Adrenal gland (tissue), 7 donors: ENCODE results near the gene DPP4.

DNA sequence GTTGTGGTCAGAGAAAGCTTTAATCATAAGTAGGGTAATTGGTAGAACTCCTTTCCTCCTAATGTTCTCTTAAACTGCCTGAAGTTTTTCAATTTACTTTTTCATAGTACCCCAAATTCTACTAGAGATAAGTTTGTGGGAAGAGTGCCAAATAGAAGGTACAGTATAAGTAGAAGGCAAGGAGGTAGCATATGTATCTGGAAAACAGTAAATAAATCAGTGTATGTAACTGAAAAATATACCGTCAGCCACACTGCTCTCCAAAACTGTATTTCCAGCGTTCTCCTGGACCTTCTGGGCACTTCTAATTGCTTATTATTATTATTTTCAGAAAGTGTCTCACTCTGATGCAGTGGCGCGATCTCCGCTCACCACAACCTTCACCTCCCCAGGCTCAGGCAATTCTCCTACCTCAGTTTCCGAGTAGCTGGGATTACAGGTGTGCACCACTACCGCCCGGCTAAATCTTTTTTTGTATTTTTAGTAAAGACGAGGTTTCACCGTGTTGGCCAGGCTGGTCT is 6.4 kb downstream of the MARCHF7 start:
- PRO-cap, 3 experiments = no peak in any of the 3 experiments
- RAMPAGE, long total RNA, 4 experiments = no peak in any of the 4 experiments
- RRBS = no CpG with 5 or more reads among the region's 10 CpGs

DNA sequence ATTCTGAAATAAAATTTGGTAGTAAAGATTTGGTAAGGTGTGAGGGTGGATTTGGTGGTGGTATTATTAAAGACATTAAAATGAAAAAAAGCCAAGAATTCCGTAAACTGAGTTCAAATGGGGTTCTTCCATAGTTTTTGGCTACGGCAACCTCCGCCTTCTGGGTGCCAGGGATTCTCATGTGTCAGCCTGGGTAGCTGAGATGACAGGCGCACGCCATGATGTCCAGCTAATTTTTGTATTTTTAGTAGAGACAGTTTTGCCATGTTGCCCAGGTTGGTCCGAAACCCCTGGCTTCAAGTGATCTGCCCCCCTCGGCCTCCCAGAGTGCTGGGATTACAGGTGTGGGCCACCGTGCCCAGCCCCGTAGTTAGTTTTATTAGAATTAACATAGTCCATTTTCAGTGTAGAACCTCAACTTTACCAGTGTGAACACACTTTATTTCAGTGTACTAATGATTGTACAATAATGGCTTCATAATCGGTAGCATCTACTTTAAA is 25.0 kb downstream of the CD302 start:
- PRO-cap, 3 experiments = no peak in any of the 3 experiments
- RAMPAGE, long total RNA, 4 experiments = no peak in any of the 4 experiments
- RRBS = no CpG with 5 or more reads among the region's 10 CpGs

GRCh38 chr2:159904047-159904632 is 416 bp downstream of the LY75 start:
- PRO-cap, 3 experiments = no peak in any of the 3 experiments
- RAMPAGE, long total RNA, 4 experiments = no peak in any of the 4 experiments
- RRBS = 12% methylated on average over 11 of the region's 43 CpGs

DNA sequence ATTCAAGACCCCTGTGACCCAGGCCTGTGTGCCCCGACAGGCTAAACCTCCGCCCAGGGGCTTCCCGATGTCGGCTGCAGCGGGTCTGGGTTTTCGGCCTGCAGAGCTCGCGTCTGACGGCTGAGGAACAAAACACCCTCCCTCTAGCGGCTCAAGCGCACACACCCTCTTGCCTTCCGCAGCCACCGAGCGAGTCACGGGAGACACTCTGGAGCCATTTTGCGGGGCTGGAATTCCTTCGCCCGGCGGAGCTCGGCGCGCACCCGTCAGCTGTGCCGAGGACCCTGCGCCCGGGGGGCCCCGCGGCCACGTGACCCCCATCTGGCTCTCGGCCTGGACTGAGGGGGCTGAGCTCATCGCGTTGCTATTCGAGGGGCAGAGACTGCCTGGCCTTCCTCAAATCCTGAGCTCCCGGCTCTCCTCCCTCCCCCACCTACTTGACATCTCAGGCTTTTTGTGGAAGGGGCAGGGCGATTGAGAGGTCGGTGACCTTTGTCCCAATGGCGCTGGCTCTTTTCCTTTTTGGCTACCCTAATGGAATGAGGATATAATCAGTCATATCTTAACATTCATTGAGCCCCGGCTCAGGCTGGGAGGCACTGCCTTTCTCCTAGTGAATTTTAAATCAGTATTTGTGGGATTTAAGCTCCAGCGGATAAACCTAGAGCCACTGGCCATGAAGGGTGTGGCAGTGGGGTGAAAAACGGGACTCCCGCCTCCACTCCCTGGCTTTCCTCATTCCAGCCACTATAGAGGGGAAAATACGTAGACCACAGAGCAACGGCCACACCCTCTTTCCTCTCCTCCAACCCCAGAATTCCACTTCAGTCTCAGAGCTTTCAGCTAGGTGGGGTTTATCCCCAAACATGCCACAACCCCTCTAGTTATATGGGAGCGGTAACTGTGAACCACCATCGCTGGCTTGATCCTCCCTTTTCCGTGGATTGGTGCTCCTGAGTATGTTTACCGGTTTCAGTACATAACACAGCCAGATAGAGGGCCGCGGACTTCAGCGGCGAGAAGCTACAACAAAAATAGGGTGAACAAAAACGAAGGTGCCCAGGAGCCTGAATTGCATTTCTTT is 70.3 kb upstream of the ITGB6 start:
- PRO-cap, 3 experiments = peak in 3 of 3 experiments; most common plus-strand start position 202 of the sequence (in 2); most common minus-strand start position 435 of the sequence (in 2)
- RAMPAGE, long total RNA, 4 experiments = start-site peak on the minus strand in 3 of 4 experiments, centred at positions 294 to 420 of the sequence, 12 to 219 reads per replicate
- RRBS = 2% methylated on average over 10 of the region's 52 CpGs

DNA sequence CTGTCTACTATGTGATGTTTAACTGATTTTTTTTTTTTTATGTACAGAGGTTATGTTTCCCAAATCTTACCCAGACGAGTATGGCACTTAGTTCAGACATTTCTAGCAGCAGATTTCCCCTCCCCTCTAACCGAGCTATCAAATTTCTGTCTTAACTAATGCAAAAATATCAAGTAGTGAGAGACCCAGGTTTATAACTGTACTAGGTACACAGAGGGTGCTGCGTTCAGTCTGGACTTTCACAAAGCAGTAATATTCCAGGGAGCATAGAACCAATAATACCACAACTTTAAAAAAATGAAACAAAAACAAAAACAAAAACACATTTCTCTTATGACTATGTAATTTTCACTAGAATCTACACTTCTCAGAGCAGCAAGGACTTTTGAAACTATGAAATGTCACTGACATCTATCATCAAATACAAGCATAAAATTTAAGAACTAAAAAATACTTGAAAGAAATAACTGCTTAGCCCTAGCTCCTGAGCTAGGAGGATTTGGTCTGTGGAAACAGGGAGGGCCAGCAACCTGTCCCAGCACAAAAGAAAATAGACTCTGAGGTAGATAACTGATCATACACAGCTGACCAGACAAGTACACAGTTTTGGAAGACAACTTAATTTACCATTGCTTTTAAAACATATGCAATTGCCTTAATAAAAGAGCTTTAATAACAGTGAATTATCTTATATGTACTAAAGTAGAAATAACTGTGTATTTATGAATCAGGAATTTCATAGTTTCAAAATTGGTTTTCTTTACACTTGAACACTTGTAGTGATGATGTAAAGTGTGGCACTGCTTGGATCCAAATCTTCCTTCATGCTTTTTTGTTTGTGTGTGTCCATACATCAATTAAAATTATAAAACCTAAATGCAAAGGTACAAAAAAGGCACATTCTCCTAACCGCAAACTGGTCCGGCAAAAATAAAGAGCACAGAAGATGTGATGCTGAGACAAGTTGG is 72.7 kb upstream of the ITGB6 start:
- PRO-cap, 3 experiments = no peak in any of the 3 experiments
- RAMPAGE, long total RNA, 4 experiments = no peak in any of the 4 experiments
- RRBS = no CpG with 5 or more reads among the region's 5 CpGs

- PRO-cap, 3 experiments = no peak in any of the 3 experiments
- RAMPAGE, long total RNA, 4 experiments = no peak in any of the 4 experiments
- RRBS = no CpG with 5 or more reads among the region's 4 CpGs
These were observed 2.6 kb downstream of the RBMS1 start for GRCh38 chr2:160491028-160491423.

- PRO-cap, 3 experiments = no peak in any of the 3 experiments
- RAMPAGE, long total RNA, 4 experiments = no peak in any of the 4 experiments
- RRBS = no CpG with 5 or more reads among the region's 5 CpGs
These were observed 203.6 kb upstream of the TANK start for GRCh38 chr2:160956611-160956992.

- PRO-cap, 3 experiments = peak in 3 of 3 experiments; most common plus-strand start chr2:161136963 (in 3)
- RAMPAGE, long total RNA, 4 experiments = start-site peak on the plus strand in 2 of 4 experiments, at chr2:161136893-161136969 at its widest, 85 to 104 reads per replicate
- RRBS = no CpG with 5 or more reads among the region's 5 CpGs
These were observed 23.5 kb upstream of the TANK start for GRCh38 chr2:161136451-161137375.

DNA sequence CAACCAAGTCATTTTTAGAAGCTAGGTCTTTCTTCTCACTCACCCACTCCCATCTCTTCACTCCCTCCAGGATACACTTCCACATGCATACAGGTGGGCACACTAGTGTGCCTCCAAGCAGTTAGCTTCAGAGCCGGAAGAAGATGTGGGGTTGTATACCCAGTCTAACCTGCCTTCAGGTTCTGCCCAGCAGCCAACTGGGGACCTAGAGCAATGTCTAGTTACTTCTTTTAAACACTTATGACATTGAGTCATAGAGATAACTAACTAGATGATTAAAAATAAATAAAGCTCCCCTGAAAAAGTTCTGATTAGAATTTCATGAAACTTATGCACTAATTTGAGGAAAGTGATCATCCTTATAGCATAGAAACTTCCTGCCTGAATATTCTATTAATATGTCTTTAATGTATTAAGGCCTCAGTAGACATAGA is 21.7 kb upstream of the TANK start:
- PRO-cap, 3 experiments = no peak in any of the 3 experiments
- RAMPAGE, long total RNA, 4 experiments = no peak in any of the 4 experiments
- RRBS = no CpG with 5 or more reads among the region's 1 CpG

DNA sequence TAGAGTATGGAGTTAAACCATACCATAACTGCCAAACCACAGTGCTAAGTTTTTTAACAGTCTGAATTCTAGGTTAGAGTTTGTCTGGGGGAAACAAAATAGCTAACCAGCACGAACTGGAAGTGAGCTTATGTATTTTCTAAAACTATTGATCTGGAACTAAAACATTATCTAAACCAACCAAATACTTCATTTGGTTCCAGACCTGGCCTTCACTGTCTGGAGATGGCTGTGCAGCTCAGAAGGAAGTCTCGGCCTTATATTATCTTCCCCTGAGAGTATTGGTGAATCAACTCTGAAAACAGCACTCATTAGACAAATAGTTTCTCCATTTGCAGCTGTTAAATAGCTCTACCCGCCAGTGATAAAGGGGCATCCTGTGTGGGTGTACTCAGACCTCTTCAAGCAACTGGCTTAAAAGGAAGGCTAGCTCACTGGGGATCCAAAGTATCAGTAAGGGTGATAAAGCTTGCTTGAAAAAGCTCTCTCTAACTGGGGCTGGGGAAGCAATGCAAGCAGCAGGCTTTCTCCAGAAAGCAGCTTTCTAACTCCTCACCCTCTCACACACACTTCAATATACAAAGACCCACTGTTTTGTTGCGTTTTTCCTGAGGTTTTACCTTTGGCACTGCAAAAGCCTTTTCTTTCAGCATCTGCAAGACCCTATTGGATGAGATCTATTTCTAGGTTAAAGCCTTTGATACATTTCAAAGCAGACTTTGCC is 65.0 kb upstream of the PSMD14 start:
- PRO-cap, 3 experiments = no peak in any of the 3 experiments
- RAMPAGE, long total RNA, 4 experiments = no peak in any of the 4 experiments
- RRBS = no CpG with 5 or more reads among the region's 4 CpGs

- PRO-cap, 3 experiments = no peak in any of the 3 experiments
- RAMPAGE, long total RNA, 4 experiments = no peak in any of the 4 experiments
- RRBS = no CpG with 5 or more reads among the region's 12 CpGs
These were observed 1.3 kb downstream of the SLC4A10 start for GRCh38 chr2:161625519-161625880.

DNA sequence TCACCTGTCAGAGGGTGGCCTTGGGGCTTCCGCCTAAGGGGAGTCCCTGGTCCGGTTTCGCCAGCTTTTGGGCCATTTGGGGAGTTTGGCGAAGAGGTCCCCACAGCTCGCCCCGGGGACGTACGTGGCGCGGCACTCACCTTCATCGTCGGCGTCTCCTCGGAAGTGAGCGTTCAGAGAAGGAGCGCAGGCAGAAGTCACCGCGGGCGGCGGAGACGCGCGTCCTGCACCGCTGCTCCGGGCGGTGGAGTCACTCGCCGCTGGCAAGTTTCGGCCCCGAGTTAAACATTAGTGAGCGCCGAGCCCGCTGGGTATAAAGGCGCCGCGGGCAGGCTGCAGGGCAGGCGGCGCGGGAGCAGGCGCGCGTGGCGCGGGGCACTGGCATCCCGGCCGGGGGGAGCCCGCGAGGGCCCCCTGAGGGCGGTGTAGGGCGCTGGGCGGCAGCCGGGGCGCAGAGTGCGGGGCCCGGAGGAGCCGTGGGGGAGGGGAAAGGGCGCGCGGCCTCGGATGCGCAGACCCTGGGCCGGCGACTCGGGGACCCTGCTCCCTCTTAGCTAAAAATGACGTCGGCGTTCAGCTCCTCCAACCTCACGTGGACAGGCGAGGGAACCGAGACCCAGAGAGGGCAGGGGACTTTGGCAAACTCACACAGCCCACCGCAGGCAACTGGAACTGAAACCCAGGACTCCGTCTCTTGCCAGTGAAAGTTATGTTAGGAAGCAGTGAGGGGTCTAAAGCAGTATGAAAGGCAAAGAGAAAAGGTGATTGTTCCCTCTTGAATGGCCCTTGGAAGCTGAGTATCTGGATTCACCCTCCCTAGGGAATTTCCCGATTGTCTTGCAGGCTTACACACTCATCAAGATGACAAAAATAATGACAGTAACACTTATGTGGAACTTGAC is at the start of gene DPP4:
DPP4 (minus strand) TSS at position 380 of the 902 bp plus-strand sequence.
- PRO-cap, 3 experiments = peak in 3 of 3 experiments; most common plus-strand start position 343 of the sequence (in 2); most common minus-strand start position 167 of the sequence (in 3)
- RAMPAGE, long total RNA, 4 experiments = start-site peak on the minus strand in 1 of 4 experiments, centred at position 280 of the sequence, 359 reads per replicate
- RRBS = 2% methylated on average over 20 of the region's 73 CpGs

DNA sequence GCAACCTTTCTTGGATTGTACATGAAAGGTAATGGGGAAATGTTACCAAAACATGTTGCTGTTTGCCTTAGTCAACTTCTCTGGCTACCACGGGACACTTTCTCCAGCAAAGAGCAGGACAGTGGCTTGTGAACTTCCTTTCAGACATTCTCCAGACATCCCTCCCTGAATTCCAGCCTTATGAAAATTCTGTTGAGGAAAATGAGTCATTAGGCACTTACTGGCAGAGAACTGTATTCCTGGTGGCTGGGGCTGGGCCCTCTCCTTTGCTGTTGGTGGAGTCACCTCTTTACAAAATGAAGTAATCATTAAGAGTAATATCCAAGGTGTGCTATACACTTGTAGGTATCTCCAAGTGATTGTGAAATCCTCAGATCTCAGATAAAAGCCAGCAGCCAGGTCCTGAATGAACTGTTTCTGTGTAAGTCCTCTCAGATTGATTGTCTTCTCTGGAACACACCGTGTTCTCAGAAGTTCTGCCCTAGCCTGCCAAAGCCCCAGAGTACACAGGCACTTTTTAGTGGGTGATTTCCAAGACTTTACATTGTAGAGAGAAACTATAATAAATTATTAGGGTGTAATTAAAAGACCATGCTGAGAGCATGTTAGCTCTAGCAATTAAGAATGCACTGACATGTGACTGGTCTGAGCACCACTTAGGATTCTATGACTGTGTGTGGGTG is 1.4 kb upstream of the FAP start:
- PRO-cap, 3 experiments = no peak in any of the 3 experiments
- RAMPAGE, long total RNA, 4 experiments = no peak in any of the 4 experiments
- RRBS = no CpG with 5 or more reads among the region's 2 CpGs

DNA sequence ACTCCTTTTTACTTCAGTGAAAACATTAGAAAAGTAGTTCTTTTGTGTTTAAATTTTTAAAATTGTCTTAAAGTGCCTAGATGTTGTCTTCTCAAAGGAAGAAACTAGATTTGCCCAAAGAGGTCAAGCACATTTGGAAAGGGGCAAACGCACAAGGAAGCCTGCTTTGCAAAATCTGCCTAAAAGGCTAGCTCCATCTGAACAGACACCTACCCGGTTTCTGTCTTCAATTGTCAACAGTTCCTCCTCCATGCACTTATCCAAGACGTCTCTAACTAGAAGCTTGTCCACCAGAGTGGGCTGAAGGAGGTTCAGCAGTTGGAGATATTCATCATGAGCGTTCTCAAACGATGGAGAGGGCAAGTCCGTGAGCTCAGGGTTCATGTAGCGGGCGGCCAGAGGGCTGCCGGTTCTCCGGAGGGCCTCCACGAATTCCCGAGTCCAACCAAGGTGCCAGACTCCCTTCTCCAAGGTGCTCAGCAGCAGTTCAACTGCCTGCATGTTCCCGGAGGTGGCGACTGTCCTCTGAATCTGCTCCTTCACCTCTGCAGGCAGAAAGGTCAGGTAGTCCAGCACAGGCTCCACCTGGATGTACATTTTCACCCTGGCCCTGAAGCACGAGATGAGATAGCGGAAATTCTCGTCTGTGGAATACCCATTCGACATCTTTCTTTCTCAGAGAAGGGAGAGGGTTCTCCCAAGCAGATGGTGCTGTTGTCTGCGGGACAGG is 677 bp downstream of the IFIH1 start:
- PRO-cap, 3 experiments = peak in 3 of 3 experiments; most common plus-strand start position 383 of the sequence (in 3); most common minus-strand start position 434 of the sequence (in 1)
- RAMPAGE, long total RNA, 4 experiments = no peak in any of the 4 experiments
- RRBS = 2% methylated on average over 4 of the region's 19 CpGs

DNA sequence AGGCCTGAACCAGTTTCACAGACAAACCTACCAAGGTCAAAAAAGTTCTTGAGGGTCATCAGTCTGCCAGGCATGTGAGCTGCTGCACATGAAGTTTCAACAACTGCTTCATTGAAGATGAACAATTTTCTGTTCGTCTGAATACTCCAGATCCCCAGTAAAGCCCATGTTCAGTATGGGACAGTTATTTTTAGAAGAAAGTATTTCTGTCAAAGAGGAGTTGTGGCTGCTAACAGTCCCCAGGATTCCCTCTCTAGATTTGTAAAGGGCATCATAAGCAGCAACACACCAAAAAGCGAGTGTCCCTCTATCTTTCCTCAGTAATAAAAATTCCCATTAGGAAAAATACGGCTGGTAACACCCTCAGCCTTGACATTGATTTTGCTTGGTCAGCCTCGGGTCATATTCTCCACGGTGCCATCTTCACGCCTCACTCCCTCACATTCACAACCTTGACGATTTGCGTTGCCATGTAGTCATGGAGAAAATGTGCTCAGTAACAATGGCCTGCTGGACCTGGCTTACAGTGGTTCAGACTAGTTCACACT is 151.7 kb downstream of the KCNH7 start:
- PRO-cap, 3 experiments = no peak in any of the 3 experiments
- RAMPAGE, long total RNA, 4 experiments = no peak in any of the 4 experiments
- RRBS = no CpG with 5 or more reads among the region's 8 CpGs

DNA sequence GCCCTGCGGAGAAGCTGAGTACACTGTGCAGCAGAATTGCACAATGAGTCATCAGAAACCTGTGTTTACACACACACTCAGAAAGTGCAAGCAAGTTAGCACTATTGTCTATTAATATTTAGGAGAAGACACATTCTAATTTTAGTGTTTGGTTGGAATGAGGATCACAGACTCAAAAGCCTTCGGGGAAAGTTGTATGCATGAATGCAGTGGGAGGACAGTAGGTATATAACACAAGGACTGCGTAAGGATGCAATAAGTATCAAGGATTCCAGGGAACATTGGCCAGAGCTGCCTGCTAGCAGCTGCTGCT is 128.2 kb downstream of the KCNH7 start:
- PRO-cap, 3 experiments = no peak in any of the 3 experiments
- RAMPAGE, long total RNA, 4 experiments = no peak in any of the 4 experiments
- RRBS = no CpG with 5 or more reads among the region's 3 CpGs

DNA sequence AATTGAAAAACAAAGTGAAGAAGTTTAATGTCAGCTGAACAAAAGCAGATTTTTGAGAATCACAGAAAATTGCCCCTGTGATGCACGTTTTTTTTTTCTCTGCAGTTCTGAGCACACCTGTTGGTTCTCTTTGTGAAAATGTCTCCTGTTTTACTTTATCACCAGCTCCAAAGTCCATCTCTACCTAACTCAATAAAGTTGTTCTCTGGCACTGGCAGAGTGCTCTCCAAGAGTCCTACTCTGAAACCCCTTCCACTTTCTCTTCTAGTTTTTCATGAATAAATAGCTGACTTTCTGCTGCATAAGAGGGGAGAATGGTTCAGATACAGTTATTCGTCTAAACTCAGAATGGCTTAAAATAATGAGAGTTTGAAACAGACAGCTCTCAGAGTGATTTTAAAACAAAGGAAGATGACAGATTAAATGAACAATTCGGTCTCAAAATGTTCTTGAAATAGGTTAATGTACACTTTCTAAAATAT is 126.3 kb downstream of the KCNH7 start:
- PRO-cap, 3 experiments = no peak in any of the 3 experiments
- RAMPAGE, long total RNA, 4 experiments = no peak in any of the 4 experiments
- RRBS = no CpG with 5 or more reads among the region's 3 CpGs

DNA sequence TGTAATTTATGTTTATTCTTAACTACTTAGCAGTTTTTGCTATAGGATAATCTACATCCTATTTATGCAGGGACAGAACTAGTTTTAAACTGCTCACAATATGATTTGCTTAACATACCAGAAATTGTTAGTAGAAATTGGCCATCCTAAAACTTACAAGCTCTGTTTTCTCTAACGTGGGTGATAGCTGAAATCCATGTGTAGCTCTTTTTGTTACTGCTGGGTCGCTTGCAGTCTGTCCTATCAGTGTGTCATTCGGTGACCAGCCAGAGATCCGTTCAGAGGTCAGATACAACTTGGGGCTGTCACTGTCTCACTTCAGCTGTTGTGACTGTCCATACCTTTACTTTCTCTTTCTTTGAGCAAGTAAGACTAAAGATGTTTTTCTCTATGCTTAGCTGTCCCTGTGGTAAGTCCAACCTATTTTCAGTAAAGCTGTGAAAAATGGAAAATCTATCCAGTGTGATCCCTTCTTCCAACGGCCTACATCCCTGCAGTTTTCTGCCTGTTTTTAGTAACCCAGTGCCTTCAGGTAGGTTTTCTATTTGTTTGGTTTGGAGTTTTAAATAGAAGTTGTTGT is 282.9 kb upstream of the KCNH7 start:
- PRO-cap, 3 experiments = no peak in any of the 3 experiments
- RAMPAGE, long total RNA, 4 experiments = no peak in any of the 4 experiments
- RRBS = no CpG with 5 or more reads among the region's 5 CpGs

- PRO-cap, 3 experiments = no peak in any of the 3 experiments
- RAMPAGE, long total RNA, 4 experiments = no peak in any of the 4 experiments
- RRBS = no CpG with 5 or more reads among the region's 6 CpGs
These were observed 3.2 kb downstream of the FIGN start for GRCh38 chr2:163732515-163733128.

DNA sequence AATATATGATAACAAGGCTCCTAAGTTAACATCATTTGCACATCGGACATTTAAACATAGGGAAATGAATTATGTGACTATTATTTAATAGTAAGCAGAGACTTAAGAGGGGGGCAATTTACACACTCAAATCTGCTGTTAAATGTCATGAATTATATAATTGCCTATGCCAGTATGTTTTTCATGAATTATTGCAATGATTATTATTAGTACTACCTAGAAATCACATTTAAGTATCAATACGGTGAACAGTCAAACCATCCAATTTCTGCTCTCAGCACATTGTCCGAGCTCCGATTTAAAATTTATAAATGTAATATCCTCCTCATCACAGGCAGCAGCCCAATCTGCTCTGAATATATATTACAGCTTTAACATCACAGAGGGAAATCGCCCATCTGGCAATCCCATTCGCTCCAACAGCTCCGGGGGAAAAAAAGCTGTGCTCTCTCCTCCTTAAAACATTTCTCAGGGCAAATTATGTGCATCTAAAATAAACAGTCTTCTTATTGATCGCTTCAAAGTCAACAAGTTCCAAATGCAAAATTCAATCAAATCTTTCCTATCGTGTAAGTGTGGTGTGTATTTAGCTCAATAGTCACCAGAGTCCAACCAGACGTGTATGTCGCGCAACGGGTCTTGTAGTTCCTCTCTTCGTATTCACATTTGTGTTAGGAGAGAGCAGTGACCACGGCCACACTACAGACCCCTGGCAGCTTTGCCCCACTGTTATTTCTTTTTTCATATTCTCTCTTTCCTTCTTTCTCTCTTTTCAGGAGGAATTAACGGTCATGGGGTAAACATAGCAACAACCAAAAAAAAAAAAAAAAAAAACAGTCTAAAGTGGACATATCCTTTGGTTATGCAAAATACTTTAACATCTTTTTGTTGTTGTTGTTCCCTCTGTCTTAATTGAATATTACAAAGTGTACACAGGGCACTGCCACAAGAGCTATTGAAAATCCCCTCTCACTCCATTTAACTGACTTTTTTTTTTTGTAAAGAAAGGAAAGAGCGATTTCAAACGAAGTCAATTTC is 2.4 kb downstream of the FIGN start:
- PRO-cap, 3 experiments = peak in 2 of 3 experiments; most common plus-strand start position 669 of the sequence (in 2); most common minus-strand start position 641 of the sequence (in 1)
- RAMPAGE, long total RNA, 4 experiments = no peak in any of the 4 experiments
- RRBS = no CpG with 5 or more reads among the region's 18 CpGs